OVCAR3 (cell line): ENCODE data around the gene IRF9.

DNA sequence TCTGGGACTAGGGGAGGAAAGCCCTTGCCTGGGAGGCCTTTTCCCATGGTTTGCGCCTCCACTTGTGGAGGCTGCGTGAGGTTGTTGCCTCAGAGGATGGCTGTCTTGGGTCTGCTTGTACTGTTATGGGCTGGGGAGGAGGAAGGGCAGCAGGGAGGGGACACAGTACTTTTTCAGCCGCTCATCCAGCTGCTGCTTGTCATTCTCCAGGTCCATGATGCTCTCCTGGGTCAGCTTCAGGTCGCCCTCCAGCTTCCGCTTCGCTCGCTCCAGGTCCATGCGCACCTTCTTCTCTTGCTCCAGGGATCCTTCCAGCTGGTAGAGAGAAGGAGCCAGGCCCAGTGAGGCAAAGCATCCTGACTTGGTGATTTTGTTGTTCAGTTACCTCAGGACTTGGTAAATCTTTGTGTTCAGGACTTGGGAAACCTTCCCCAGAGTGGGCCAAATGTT, 13.4 kb downstream of the MYH7 start:
- RRBS = no CpG with 5 or more reads among the region's 8 CpGs

DNA sequence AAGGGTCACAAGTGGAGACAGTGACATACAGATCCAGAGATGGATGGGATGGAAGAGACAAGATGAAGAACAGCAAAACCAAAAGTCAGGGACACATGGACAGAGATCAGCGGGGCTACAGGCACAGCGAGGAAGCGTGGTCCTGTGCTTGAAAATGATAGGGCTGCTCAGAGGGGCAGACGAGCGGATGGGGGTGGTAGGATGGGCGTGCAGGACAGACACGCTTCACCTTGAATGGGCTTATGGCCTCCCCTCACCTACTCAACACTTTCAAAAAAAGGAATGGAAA, 1.1 kb downstream of the ZFHX2 start:
- RRBS = no CpG with 5 or more reads among the region's 7 CpGs

GRCh38 chr14:23610042-23610603, 26.0 kb upstream of the DHRS2 start:
- RRBS = no CpG with 5 or more reads among the region's 2 CpGs

DNA sequence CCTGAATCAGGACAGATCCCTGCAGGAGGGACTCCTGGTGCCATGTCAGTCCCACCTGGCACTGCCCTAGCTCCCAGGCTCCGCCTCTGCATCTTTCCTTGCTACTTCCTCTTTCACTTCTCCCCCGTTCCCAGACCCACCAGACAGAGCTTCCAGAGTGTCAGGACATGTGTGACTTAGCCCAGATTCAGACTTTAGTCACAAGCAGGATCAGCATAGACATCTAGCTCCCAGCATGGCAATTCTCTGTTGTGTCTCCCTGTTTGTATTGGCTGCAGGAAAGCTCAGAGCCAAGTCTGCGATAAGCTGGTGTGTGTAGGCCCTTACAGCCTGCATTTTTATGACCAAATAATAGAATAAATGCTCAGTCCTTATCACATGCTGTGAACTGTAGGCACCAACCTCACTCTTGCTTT, 5.7 kb downstream of the DHRS2 start:
- RRBS = no CpG with 5 or more reads among the region's 3 CpGs

- RRBS = no CpG with 5 or more reads among the region's 22 CpGs
Measured at GRCh38 chr14:23954836-23955429, 1.4 kb downstream of the DHRS4 start.

- RRBS = no CpG with 5 or more reads among the region's 8 CpGs
Measured at GRCh38 chr14:23989109-23989530, 391 bp downstream of the DHRS4L2 start.

GRCh38 chr14:24006612-24007299, 18.0 kb downstream of the DHRS4L2 start:
- RRBS = no CpG with 5 or more reads among the region's 57 CpGs

- RRBS = no CpG with 5 or more reads among the region's 7 CpGs
Measured at GRCh38 chr14:24061395-24062059, 9.7 kb downstream of the CARMIL3 start.

- RRBS = no CpG with 5 or more reads among the region's 13 CpGs
Measured at GRCh38 chr14:24160735-24161885, at the start of gene IRF9. Gene IRF9, plus strand, starts transcription at chr14:24161265.

DNA sequence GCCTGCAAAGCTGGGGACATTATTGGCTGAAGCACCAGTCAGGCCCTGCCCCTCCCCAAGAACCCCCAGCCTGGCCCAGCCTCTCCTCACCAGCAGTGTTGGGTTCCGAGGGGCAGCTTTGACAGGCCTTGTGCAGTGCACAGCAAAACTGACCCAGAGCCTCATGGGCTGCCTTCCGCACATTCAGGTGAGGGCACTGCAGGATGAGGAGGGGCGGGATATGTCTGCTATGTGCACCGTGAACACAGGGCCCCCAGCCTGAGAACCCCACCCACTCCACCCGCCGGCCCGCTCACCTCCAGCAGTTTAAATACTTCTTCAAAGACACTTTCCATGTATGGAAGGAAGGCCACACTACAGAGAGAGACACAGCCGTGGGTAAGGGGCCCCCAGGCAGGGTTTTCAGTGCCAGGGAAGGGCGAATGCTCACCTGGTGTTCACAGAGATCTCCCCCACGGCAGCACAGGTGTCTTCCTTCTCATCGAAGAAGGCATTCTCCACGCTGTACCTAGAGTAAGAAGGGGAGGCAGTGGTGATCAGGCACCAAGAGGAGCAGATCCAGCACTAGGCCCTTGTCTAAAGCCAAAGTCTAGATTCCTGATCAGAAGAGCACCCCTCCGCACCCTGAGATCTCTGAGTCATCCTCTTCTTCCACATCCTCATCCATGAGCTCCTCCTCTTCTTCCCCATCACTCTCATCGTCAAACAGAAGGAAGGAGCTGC, 5.3 kb downstream of the IPO4 start:
- RRBS = no CpG with 5 or more reads among the region's 14 CpGs

GRCh38 chr14:24187528-24187948, 1.1 kb downstream of the IPO4 start:
- RRBS = no CpG with 5 or more reads among the region's 3 CpGs

DNA sequence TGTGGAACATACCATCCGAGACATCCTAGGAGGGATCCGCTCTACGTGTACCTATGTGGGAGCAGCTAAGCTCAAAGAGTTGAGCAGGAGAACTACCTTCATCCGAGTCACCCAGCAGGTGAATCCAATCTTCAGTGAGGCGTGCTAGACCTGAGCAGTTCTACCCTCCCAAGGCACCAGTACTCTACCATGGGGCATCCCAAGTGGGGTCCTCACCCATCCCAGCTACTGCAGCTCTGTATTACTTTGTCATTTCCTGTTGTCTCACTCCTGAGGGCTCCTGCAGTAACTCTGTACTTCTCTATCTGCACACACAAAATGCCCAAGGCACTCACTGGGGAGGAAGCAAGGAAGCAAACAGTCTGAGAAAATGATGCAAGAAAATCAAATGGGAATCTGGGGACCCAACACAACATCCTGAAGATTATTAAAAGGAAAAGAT, 3.8 kb downstream of the TINF2 start:
- RRBS = no CpG with 5 or more reads among the region's 5 CpGs

DNA sequence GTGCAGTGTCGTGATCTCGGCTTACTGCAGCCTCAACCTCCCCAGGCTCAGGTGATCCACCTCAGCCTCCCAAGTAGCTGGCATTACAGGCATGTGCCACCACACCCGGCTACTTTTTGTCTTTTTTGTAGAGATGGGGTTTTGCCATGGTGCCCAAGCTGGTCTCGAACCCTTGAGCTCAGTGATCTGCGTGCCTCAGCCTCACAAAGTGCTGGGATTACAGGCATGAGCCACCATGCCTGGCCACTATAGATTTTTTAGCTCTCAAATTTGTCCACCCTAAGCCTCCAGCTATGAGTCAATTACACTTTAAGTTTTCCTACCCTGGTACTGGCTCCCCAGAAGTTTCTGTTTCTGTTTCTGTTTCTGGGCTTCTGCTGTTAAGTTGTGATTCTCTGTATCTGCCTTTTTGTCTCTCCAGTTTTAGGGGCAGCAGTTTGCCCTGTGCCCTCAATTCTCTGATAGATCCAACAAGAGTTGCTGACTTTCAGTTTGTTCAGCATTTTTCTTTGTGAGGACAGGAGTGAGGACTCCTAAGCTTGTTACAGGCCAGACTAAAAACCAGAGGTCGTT, 4.3 kb upstream of the TINF2 start:
- RRBS = no CpG with 5 or more reads among the region's 6 CpGs

DNA sequence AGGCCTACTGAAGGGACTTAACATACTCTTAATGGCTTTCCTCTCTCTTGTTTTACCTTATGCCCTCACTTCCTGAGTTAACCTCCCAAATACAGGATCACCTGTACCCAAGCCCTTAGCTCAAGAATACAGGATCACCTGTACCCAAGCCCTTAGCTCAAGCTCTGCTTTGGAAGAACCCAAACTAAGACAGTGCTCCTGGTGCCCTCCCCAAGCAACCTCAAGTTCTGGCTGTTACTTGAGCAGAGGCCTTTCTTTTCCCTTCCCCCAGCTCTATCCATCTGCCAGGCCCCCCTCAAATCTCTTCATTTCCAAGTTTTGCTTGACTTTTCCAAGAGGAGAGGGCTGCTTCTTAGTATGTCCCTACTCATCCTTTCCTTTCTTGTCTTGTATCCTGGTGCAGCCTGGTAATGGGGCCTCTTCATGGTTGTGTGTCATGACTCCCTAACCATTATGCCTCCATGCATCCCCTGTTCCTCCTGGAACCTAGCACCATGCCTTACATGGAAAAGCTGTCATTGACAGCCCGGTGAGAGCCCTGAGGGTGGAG, 687 bp upstream of the LTB4R2 start:
- RRBS = 96% methylated on average over 1 of the region's 1 CpG

GRCh38 chr14:24311636-24312161, 397 bp downstream of the LTB4R start:
- RRBS = no CpG with 5 or more reads among the region's 6 CpGs

DNA sequence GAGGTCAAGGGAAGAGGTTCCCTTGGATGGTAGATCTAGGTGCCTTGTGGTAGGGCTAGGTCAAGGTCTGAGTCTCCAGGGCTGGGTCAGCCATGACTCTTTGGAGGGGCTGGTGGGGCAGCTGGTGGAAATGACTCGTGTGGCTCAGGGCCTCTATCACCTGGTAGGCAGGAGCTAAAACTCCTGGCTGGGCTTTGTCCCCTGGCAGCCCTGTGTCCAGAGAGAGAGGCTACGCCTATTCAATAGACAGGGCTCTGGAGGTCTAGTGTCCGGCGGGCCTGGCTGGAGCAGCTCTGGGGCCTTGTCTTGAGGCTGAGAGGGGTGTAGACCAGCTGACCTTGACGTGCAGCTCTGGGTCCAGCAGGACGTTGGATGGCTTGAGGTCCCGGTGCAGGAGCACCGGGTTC, 1.1 kb downstream of the RIPK3 start:
- RRBS = 100% methylated on average over 2 of the region's 8 CpGs

DNA sequence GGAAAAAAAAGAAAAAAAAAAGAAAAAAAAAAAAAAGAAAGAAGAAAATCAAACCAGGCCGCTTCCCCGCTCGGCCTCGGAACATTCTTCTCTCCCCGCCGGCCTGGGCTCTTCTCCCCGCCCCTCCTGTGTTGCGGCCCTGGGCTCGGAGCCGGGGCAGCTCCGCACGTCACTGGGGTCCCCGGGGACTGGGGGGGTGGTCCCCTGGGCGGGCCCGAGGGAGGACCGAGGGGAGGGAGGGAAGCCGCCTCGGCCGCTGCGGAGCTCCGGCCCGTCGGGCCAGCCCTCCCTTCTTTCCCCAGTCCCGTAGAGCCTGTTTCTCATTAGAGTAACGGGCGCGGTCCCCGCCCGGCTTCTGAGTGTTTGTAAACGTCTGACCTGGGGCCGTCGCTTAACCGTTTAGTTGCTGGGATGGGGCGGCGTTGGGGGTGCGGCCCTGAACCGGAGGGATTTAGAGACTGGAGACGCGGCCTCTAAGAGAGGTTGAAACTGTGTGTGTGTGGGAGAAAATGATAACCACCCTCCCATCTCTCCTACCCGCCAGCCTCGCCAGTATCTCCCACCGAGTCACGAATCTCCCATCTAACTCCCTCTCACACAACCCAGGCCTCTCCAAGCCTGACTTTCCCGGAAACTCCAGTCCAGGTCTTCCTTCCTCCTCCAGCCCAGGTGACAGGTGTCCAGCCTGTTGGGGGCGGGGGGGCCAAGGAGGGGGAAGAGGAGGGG, 1.3 kb upstream of the NFATC4 start:
- RRBS = 7% methylated on average over 26 of the region's 45 CpGs

DNA sequence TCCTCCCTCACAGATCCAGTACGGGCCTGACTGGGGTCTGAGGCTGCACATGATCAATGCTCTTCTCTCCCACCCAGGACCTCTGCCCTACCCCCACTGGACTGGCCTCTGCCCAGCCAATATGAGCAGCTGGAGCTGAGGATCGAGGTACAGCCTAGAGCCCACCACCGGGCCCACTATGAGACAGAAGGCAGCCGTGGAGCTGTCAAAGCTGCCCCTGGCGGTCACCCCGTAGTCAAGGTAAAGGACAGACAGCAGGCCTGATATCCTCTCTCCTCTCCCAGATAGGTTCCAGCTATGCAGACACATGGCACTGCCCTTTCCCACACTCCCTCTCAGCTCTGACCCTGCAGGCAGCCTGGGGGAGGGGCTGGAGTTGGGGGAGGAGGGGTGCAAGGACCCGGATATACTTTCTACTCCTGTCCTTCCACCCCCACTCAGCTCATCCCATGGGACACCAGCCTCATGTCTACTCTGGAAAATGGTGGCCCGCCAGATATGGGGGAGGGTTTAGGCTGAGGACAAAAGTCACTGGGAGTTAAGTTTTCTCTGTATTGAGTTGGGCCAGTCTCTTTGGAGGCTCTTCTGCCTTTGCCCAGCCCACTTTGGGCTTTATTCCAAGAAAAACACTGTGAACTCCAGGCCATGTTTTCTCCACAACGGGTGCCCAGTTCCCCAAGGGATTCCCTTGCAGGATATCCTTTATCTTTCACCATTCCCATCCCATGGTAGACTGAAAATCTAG, 4.6 kb downstream of the NFATC4 start:
- RRBS = no CpG with 5 or more reads among the region's 9 CpGs

DNA sequence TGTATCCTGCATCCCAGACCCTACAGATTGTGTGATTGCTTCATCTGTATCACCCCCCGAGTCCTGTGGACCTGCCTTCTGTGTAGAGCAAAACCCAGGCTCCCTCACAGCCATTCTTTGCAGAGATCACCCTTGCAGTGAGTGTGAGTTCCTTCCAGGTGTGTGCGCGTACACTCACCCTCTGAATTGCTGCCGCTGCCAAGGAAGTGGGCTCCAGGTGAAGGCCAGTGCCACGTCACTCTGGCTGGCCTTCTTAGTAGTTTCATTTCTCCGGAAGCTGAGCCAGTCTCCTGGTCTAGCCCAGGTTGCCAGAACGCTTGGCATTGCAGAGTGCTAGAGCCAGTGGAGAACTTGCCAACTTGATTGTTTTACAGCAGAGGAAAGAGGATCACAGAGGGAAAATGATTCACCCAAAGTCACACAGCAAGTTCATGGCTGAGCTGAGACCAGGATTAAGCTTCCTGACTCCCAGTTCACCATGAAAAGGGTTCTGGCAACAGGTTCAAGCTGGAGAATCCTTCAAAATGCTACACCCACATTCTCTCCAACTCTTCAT, 11.0 kb downstream of the CBLN3 start:
- RRBS = no CpG with 5 or more reads among the region's 7 CpGs